Cardiac ventricle fibroblast (primary cell): ENCODE results near the genes ABHD2 and RHCG.

- RAMPAGE, long total RNA, result no peak
Measured at GRCh38 chr15:85771115-85772309, 23.2 kb downstream of the KLHL25 start.

DNA sequence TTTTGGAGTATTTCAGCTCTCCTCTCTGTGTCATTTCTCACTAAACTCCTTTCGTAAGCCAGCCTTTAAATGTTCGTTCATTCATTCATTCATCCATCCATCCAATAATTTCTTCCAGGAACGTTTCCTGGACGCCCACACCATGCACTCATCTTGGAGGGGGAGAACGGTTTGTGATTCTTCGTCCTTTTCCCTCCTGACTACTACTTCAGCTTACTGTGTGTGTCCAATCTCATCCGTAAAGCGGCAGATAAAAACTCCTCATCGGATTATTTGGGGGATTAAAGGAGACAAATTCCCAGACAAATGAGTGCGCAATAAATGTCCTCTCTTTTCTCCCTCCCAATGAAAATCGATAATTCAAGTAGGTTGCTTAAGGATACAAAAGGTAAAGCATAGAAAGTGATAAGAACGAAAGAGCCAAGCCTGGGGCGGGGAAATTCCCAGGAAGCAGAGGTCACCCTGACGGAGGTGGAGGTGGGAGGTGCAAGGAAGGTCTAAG, 735 bp upstream of the KLHL25 start:
- RAMPAGE, long total RNA, result no peak

GRCh38 chr15:86630927-86631352, 551.3 kb downstream of the AGBL1 start:
- RAMPAGE, long total RNA, result no peak

GRCh38 chr15:87463672-87463941, 792.9 kb downstream of the NTRK3 start:
- RAMPAGE, long total RNA, result no peak

DNA sequence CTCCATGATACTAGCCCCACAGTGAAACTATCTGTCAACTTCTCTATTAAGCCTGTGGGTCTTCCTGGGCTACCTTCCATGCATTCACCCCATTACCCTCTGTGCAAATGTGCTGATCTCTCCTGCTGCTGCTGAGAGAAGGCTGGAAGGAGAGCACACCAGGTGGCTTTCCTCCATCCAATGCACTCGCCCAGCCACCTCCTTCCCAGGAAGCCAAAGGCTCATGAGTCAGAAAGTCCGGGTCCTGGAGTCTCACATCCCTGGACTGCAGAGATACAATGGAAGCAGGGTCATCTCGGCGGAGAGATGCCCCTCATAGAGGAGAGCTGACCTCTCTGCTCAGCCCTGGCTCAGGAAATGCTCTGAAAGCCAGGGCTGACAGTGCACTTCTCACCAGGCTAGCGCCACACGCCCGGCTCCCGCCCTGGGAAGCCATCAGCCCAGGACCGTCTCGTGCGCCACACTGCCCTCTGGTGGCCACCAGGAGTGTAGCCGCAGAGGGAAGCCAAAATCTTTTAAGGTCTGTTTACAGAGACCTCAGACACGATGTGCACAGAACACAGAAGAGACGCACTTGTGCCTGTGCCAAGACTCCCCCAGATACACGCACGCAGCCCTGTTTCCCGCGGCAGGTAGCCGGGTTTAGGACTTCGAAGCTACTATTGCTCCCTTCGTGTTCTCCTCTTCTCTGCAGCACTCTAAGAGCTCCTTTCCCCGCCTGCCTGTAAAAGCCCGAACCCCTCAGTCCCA, 9.8 kb downstream of the NTRK3 start:
- RAMPAGE, long total RNA, result no peak

- RAMPAGE, long total RNA, result no peak
Measured at GRCh38 chr15:88465434-88466390, 1.5 kb downstream of the MRPL46 start.

DNA sequence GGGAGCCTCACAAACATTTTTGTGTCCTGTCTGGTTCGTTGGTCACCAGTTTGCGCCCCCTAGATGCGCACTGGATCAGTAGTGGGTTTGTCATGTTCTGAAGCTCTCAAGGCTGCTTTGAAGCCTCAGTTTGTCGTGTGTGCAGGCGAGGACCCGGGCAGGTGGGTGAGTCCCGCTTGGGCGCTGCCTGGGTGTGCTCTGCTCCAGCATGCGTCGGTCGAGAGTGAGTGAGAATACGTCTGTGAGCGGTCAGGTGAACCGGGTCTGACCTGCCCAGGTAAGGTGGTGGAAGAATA, 17.2 kb upstream of the AEN start:
- RAMPAGE, long total RNA, result no peak

DNA sequence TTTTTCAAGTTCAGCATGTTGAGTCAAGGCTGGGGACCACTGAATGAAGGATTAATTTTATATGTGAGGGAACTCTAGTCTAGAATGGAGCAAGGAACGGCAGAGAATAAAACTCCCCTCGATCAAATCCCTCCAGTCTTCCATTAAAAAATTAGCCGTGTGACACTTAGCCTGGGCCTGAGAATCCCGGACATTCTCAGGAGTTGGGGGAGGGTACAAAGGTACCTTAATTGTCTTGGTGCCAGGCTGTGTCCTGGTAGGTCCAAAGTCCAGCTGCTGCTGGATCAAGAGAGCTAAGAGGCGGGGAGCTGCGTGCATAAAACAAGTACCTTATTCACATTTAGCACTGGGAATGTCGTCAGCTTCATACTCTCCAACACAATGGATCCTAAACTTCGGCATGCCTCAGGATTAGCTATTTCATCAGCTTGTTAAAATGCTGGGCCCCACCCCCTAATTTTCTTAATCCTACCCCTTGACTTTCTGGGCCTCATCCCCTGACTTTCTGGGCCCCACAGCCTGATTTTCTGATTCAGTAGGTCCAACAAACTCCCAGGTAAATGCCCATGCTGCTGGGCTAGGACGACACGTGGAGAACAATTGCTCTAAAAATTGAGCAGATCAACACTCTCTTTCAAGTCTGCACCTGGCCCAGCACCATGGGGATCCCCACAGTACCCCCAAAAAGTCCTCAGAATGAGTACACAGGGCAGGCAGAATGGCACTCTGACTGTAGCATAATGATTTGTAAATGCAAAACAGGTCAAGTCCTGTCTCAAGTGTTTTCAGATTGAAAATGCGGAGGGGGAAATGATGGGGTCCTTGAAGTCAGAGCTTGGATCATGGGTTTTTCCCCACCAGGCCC, 5.7 kb upstream of the AEN start:
- RAMPAGE, long total RNA, result no peak

- RAMPAGE, long total RNA, result no peak
Measured at GRCh38 chr15:88636606-88637447, 2.0 kb upstream of the ISG20 start.

- RAMPAGE, long total RNA, result no peak
Measured at GRCh38 chr15:88645484-88646284, 6.9 kb downstream of the ISG20 start.

DNA sequence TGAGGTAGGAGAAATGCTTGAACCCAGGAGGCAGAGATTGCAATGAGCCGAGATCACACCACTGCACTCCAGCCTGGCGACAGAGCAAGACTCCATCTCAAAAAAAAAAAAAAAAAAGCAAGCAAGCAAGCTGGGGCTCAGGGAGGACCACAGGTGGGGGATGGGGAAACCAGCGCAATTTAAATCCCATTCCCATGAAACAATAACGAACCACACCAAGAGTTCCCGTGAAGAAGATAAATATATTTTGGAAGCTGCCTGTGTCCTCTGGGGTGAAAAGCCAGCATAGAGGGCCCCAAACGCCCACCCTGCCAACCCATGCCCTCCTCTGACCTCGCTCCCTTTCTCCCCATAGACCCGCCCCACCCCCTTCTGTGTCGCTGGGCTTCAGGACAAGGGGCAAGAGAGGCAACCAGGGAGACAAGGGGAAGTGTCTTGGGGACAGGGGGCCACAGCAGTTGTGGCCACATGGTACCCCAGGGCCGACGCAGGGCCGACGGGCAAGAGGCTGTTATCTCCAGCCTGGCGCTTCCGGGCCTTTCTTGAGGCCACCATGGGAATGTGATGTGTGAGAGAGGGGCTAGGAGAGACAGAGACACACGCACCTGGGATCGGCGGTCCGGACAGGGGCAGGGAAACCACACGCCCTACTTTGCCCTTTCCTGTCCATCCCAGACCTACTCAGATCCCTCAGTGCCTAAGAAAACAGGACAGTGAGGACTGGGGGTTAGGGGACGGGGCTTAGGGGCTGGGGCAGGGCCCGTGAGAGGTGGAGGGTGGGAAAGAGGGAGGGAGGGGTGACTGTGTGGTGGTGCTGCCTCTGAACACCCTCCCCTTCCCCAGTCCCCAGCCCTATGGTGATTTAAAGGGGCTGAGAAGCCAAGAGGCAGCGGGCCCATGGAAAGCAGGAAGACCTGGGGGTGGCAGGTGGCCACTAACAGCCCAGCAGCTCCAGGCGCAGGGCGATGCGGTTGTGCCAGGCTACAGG, 3.4 kb upstream of the HAPLN3 start:
- RAMPAGE, long total RNA, result no peak

GRCh38 chr15:88982182-88982975, 69.2 kb upstream of the MFGE8 start:
- RAMPAGE, long total RNA, result no peak

GRCh38 chr15:88987916-88988451, 74.8 kb upstream of the MFGE8 start:
- RAMPAGE, long total RNA, result no peak

- RAMPAGE, long total RNA, result no peak
Measured at GRCh38 chr15:88990084-88990687, 77.0 kb upstream of the MFGE8 start.

DNA sequence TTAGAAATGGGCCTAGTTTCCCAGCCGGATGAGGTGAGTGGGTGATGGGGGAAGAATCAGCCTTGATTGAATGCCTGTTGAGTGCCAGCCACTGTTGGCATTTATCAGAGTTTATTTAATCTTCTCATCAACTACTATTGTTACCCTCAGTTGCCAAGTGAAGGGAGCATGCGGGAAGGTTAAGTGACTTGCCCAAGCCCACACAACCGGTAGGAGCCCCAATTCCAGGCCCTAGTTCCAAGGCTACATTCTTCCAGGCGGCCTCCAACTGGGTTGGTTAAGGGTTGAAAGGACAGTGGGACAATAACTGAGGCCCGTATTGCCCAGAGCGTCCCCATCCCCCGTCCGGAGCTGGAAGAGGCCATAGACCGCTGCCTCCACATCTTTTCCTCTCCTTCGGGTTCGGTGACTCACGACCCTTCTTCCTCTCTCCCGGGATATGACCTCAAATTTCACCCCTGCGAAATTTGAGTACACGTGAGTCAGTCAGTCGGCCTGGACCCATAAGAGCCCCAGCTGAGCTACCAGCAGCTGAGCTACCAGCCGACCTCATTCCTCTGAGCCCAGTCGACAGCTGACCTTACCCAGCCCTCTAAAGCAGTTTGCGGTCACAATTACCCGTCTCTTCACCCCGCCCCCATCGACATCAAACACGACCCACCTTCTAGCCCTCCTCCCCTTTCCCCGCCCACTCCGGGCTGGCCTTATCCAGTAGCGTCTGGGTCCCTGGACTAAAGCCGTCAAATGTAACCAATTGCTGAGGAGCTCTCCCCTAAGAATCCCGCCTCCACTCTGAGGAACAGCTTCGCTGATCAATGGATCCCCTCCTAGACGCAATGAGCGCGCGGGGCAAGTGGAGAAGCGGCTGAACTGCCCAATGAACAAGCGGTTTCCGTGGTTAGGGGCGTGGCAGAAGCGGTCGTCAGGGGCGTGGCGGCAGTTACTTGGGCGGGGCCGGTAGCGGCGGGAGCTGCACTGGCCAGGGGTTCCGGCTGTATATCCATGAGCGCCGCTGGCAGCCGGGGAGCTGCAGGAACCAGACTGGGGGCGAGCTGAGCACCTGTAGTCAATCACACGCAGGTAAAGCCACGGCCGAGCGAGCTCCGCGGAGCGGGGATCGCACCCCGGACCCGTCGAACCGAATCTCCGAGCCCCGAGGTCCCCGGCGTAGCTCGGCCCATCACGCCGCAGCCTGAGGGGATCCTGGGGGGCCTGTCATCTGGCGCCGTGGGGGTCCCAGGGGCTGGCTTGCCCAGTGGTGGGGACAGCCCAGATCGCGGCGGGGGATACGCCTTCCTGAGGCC, at the start of gene ABHD2:
ABHD2 (plus strand) TSS at position 973 of the 1,304 bp plus-strand sequence.
- RAMPAGE, long total RNA, result no peak

- RAMPAGE, long total RNA, result no peak
Measured at GRCh38 chr15:89177037-89177384, 44.4 kb downstream of the RLBP1 start.

- RAMPAGE, long total RNA, result no peak
Measured at GRCh38 chr15:89186736-89187290, 34.6 kb downstream of the RLBP1 start.

GRCh38 chr15:89334946-89336019, 659 bp upstream of the POLG start:
- RAMPAGE, long total RNA, result no peak

DNA sequence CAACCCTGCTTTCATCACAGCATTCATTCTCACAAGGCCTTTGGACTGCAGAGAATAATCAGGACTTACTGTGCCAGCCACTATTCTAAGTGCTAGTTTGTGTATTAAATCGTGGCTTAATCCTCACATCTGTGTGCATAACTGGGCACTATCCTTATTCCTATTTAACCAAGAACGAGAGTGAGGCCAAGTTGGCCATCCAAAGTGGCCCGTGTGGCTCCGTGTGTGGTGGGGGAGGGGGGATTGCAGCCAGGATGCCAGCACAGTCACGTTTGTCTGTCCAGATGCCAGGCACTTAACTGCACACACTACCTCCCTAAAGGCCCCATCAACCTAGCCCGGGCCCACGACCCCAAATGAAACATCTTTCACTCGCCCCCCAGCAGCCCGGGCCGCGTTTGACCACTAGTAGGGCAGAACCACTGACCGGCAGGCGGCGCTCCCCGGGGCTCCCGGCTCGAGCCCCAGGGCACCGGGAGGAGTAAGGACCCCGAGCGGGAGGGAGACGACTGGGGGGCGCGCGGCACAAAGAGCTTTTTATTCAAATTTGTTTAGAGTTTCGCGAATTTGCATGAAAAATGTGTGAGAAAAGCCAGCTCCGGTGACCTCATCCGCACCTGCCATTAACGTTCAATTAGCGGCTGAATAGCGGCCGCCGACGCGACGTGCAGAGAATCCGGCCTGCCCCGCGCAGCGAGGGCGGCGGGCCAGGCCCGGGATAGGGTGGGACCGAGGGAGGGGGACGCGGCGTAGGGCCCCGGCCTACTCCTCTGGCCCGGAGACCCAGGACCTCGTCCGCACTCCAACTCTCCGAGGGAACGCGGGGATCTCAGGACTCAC, 64.6 kb upstream of the POLG start:
- RAMPAGE, long total RNA, result no peak

- RAMPAGE, long total RNA, result no peak
Measured at GRCh38 chr15:89496159-89497218, at the start of gene RHCG. Gene RHCG (minus strand): TSS chr15:89496583.